Thoracic aorta endothelial cell (primary cell): Measurements from ENCODE around the genes FNDC5, TMEM54 and AZIN2.

GRCh38 chr1:32757047-32757844, 15.6 kb downstream of the KIAA1522 start:
- CAGE, long polyA plus RNA: no peak

DNA sequence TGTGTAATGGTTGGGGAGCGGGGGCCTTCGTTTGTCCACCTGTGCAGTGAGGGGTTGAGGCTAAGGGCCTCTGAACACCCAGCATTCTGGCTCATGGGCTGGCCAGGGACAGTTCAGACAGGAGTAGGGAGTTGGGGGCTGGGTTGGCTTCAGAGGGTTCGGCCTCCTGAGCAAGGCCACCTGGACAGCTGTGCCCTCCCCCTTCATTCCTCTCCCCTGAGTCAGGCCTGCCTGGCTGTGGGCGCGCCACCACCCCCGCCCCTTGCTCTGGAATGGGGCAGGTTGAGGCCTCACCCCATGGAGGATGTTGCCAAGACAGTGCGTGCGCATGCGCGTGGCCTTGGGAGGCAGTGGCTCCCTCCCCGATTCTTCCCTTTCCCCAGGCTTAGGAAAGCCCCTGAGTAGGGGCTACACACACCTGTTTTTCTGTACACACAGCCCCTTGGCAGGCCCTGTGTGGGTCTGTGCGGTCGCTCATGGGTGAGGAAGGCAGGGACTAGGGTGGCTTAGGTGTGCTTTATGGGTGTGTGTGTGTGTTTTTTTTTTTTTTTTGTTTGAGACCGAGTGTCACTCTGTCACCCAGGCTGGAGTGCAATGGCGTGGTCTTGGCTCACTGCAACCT, 18.5 kb downstream of the KIAA1522 start:
- CAGE, long polyA plus RNA: no peak

DNA sequence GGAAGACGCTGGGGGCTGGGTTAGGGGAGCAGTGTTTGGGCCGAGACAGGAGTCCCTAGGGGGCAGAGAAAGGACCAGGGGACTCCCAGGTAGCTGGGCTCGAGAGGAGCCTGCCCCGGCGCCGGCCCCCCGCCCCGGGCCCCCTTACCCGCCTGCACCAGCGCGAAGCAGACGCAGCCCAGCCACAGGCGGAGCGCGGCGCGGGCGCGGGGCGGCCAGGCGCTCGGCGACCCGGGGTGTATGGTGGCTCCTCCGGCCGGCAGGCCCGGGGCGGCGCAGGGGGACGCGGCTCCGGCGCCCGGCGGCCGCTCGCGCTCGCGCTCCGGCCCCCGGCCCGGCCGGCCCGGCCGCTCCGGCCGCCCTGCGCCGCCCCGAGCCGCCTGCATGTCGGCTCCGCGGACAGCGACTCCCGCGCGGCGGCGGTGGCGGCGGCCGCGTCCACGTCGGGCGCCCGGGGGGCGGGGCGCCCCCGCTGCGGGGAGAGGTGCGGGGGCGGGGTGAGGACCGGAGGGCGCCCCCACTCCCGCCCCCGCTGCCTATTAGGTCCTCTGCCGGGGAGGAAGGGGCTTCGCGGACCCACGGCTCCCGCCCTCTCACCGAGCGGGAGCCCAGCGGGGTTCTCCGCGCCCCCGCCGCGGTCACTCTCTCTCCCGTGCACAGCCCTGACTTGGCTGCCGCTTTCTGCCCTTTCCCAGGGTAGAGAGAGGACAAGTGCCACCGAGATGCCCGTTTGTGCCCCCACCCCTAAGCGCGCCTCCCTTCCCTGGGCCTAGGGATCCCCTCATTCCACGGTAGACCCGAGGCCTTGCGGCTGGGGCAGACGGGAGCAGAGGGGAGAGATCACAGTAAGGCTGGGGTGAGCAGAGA, at the start of gene FNDC5:
Gene FNDC5, minus strand, starts transcription at position 408 of the 867 bp plus-strand sequence.
- CAGE, long polyA plus RNA: no peak

DNA sequence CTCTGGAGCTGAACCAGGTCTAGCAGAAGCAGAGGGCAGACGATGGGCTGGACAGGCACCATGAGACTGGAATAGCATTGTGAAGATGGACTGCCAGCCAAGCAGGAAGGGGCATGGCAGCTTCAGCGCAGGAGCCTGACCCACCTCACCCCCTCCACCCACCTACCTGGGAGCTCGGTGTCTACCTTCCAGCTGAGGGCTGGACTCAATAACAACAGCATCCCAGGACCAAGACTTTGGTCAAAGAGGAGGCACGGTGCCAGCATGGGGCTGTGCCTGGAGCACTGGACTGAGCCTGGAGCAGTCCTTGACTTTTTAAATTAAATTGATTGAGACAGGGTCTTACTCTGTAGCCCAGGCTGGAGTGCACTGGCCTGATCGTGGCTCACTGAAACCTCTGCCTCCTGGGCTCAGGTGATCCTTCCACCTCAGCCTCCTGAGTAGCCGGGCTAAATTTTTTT, 1.2 kb downstream of the TMEM54 start:
- CAGE, long polyA plus RNA: no peak

GRCh38 chr1:32900908-32901905, at the start of gene TMEM54:
TSS of gene TMEM54 (minus strand) at chr1:32901389.
- CAGE, long polyA plus RNA: no peak

GRCh38 chr1:32981084-32981536, 16.5 kb upstream of the RNF19B start:
- CAGE, long polyA plus RNA: no peak

DNA sequence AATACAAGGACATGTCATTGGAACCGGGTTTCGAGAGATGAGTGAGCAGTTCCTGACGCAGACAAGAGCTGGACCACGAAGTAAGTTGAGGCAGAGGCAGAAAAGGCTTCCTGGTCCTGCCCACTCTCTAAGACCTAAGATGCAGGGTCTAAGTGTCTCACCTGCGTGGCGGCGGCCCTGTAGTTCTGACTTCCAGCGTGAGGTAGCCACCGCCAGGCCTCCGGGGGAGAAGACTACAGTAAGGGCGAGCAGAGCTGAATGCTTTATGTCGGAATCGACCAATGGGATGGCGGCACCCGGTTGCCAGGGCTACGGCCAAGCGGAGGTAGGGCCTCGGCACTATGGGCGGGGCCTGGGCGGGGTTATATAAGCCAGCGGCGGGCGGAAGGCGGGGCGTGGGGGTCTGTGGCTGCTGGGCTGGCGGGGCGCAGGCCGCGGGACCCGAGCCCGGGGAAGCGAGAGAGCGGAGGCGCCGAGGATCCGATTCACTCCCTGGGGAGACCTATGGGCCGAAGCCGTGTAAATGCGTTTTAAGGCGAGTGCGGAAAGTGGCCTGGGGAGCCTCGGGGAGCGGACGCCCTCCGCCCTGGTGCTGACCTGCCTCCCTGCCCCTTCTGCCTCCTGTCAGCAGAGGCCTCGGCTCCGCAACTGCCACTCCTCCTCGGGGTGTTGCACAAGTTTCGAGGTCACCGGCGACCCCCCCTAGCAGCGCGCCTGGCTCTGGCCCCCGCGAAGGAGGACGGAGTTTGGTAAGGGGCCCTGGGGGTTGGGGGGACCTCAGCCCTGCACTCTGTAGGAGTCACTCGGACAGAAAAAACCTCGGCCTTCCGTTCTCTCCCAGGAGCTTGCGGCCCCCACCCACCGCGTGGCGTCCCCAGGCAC, at the start of gene AZIN2:
Gene AZIN2, plus strand, starts transcription at position 394 of the 882 bp plus-strand sequence.
- CAGE, long polyA plus RNA: no peak

DNA sequence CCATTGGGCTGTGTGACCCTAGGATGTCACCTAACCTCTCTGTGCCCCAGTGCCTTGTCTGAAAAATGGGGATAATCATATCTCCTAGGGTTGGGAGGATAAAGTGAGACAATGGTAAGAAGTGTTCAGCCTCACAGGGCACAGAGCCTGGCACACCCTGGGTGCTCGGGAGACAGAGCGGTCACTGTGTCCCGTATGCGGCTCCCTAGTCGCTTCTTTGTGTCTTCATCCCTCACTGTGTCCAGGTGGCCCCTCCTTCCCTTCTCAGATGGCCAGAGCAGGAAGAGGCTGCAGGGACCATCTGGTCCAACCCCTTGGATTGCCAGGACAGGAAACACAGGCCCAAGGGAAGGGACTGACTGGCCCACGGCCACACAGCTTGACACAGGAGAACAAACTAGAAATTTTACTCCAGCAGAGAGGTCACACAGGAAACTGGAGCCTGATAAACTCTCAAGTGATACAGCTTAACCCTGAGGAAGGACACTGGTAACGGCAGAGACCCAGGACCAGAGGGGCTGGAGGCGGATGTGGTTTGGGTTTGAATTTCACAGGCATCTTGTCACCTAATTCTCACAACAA, 11.0 kb downstream of the TRIM62 start:
- CAGE, long polyA plus RNA: no peak

- CAGE, long polyA plus RNA: no peak
Observed at GRCh38 chr1:33265142-33265894, 9.0 kb downstream of the ZNF362 start.

DNA sequence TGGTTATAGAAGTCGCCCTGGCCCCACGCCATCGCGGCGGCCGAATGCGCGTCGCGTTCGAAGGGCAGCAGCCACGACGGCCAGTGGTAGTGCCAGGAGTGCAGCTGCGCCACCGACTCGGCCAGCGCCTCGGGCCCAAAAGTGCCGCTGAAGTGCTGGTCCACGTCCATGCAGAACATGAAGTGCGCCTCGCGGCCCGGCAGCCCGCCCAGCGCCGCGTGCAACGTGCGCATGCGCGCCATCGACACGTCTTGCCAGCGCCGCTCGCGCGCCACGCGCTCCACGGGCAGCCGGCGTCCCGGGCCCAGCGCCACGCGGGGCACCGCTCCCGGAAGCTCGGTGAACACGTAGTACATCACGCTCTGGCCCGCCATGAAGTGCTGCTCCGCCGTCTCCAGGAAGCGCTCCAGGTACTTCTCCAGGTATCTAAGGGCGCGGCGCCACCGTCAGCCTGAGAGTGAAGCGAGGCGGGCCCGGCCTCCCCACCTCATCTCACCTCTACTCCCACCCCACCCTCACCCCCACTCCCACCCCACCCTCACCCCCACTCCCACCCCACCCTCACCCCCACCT, 13.8 kb downstream of the A3GALT2 start:
- CAGE, long polyA plus RNA: no peak

DNA sequence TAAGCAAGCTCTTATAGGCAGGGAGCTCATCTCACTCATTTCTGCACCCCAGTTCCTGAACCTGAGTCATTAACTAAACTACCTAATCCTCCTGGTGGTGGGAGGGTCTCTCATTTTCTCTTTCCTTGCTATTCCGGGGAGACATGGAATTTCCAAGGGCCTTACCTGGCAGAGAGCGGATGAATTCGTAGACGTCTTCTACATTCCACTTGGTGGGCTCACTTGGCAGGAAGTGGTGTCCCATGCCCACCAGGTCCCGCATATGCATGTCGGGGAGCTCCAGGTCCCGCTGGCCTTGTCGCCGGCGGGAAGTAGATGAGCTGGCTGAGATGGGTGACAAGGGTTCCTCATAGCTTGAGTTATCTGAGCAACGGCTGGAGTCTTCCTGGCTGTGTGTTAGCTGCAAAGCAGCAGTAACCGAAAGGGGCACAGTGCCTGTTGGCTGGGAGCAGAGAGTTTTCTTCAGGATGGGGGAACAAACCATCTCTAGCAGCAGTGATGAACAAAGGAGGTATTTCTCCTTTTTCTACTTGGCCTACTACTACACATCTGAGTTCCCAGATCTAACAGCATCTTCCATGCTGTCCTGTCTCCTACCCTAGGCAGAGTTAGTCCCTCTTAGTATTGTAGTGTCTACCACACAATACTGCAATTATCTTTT, 7.9 kb upstream of the A3GALT2 start:
- CAGE, long polyA plus RNA: no peak

- CAGE, long polyA plus RNA: no peak
Observed at GRCh38 chr1:33382406-33383152, 48.3 kb downstream of the PHC2 start.

GRCh38 chr1:33409988-33410855, 20.7 kb downstream of the PHC2 start:
- CAGE, long polyA plus RNA: no peak

DNA sequence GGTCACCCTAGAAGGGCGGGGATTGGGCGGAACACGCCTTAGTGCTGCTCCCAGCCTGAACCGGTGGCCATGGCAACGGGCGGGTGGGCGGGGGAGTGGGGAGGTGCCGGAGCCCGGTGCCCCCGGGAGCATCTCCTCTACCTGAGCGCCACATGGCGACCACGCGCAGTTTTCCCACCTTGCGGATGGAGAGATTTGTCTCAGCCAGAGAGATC, 175 bp upstream of the PHC2 start:
- CAGE, long polyA plus RNA: no peak

DNA sequence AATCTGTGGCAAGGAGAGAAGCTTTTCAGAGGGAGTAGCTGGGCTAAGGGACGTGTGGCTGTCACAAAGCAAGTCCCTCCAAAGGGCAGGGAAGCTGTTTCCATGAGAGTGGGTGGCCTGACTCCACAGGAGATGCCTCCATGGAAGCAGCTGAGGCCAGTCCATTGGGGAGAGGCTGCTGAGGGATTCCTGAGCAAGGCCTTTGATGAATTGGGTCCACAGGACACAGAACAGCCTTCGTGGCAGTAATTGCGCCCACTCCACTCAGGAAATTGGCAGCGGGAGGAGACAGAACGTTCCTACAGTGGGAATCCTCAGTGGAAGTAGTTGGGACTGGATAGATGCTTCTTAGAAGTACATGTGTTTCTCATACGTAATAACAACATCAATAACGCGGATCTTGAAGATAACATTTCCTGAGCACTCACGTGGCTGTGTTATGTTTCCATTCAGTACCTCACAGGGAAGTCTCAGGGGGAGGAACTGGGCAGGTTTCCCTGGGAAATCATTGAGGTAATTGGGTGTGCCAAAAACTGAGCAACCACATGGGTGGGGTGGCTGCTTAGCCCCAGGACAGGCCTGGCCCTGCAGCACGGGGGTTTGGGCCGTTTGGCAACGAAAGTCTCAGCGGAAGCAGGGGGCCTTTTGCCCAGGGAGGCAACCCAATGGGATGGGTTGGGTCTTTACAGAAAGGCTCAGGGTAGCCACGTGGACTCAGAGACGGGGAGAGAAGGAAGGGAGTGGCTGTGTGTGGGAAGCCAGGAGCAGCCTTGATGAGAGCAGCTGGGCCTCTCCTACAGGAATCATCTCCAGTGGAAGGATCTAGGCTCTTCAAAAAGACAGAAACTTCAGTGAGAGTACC, 133.8 kb downstream of the ZSCAN20 start:
- CAGE, long polyA plus RNA: no peak

DNA sequence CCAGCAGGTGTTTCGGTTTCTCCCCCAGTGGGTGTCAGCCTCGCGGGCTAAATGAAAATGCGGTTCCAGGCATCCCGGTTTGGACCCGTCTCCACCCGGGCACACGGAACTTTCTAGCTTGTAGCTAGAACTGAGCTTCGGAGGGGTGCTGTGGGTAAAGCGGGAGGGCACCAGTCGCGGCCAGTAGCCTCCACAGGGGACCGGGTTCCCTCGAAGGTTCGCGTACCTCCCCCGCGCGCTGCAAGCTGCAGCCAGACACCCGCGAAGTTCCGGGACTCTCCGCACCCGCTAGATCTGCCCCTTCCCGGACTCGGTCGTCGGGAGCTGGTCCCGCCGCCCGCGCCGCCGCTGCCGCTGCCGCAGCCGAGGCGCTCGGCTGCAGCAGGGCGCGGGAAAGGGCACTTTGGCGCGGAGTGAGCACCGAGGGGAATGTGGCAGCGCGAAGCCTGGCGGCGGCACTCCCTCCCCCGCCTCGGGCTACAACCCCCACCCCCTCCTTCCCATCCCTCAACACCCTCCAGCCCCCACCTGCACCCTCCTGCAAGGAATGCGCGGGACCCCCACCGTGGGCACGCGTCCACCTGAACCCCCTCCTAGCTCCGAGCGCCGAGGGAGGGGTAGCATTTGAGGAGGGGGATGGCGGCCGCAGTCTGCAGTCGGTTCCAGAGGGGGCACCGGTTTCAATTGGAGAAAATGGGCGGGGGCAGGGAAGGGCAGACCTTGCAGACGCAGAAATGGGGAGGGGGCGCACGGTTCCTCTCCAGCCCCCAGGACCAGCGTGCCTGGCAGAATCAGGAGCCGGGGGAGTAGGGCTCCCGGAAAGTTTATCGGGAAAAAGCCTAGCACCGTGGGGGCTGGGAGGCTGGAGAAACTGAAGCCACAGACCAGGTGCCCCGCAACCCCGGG, 1.1 kb downstream of the CSMD2 start:
- CAGE, long polyA plus RNA: no peak

DNA sequence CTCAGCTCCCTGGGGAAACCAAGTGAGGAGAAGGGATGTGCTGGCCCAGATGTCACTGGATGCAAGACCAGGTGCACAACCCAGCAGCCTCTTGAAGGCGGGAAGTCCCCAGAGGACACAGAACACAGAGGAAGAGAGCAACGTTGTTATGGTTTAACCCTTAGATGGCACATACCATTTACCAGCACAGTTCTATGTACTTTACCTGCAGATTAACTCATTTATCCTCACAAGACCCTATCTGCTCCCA, 107.2 kb upstream of the GJB5 start:
- CAGE, long polyA plus RNA: no peak

- CAGE, long polyA plus RNA: no peak
Observed at GRCh38 chr1:34791795-34792130, 1.0 kb upstream of the GJA4 start.

DNA sequence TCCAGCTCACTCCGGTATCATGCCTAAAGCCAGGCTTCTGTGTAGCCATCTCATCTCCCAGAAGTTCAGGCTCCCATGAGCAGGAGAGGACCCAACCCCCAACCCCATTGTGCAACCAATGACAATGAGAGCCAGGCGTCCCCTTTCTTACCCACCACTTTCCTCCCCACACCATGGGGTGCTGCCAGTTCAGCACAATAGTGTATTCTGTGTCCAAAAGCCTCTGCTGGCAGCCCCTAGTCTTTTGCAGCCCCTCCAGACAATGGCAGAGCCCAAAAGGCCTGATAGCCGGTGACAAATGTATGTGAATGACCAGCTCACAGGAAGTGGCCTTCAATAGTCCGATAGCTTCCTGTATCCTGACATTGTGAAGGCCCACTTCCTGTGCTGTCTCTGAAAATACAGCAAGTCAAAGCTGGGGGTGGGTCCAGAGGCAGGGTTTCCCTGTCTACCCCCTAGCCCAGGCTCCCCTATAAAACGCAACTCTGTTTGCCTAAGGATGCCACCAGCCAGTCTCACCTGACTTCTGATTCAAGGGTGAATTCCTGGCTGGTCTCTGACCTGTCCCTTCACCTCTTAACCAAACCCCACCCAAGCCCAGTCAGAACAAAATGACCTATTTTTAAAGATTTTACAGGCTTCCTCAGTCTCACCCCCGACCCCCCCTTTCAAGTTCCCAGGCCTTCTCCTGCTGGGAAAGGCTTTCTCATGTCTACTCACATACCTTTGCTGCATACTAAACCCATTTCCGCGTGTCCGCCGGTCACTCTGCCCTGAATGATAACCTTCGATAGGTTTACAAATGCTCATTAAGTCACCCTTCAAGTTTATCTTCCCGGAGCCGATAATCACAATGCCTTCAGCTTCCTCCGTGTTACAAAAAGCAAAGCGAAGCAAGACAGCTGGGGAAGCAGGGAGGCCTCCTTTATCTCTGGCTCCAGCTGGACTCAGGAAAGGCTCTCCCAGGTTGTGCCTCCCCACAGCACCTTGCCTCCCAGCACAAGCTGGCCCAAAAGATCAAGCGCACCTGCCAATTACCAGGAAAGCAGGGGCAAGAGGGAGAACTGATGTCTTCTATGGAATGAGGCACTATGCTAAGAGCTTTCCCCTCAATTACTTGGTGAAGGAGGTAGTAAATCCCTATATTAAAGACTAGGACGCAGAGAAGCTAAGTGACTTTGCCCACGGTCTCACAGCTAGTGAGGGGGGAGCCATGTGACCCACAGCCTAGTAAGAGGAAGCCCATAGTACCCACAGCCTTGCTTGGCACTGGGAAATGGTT, 16.2 kb downstream of the SMIM12 start:
- CAGE, long polyA plus RNA: no peak

DNA sequence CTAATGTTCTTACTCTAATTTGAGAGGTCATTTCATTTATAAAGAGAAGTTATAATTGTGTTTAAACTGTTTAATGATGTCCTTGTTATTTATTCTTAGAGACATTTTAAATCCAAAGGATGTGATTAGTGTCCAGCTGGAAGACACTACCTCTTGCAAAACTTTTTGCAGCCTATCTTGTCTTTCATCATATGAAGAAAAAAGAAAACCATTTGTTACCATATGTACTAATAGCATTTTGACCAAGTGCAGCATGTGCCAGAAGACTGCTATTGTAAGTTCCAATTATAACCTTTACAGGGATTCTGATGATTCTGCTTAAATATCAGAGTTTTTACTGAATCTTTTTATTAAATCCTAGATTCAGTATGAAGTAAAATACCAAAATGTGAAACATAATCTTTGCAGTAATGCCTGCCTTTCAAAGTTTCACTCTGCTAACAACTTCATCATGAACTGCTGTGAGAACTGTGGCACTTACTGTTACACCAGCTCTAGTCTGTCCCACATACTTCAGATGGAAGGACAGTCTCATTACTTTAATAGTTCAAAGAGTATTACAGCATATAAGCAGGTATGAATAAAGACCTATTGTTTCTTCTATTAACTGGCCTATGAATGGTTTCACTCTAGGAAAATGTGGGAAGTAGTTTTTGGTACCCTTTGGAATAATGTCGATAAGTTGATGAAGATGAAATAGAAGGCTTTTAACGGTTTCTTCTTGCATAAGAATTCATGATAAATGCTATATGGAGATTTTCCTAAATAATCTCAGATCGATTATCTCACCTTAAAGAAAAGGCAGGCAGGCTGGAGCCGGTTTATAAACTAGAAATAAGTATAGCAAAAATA, 25.2 kb downstream of the ZMYM1 start:
- CAGE, long polyA plus RNA: no peak